Foreskin fibroblast (primary cell): ENCODE measurements around the gene CCDC71L.

- RRBS, result no CpG with 5 or more reads among the region's 9 CpGs
Observed at GRCh38 chr7:106177696-106178200, 65.6 kb upstream of the SYPL1 start.

DNA sequence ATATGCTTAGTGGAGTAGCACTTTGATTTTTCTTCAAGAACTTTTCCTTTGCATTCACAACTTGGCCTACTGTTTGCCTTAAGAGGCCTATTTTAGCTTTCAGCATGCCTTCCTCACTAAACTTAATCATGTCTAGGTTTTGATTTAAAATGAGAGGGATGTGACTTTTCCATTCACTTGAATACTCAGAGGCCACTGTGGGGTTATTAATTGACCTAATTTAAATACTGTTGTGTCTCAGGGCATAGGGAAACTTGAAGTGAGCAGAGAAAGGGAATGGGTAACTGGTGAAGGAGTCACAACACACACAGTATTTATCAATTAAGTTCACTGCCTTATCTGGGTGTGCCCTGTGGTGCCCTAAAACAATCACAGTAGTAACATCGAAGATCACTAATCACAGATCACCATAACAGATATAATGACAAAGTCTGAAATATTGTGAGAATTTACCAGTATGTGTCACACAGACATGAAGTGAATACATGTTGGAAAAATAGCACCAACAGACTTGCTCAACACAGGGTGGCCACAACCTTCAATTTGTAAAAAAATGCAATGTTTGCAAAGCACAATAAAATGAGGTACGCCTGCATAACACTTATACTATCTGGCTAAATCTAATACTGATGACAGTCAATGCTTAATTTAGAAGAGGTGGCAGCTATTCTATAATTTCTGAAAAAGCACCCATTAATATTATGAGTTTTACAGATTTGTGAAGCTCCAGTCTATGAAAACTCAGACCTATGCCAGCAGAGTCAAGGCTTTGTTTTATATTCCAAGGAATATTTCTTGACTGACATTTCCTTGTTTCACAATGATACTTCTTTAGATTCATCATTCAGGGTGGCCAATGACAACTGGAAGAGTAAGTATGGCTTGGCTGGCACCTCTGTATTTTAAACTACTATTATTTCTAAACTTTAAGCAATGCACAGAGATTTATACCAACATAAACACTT, 24.0 kb downstream of the NAMPT start:
- RRBS, result no CpG with 5 or more reads among the region's 2 CpGs

- RRBS, result no CpG with 5 or more reads among the region's 5 CpGs
Observed at GRCh38 chr7:106266511-106267545, 18.0 kb downstream of the NAMPT start.

- RRBS, result no CpG with 5 or more reads among the region's 6 CpGs
Observed at GRCh38 chr7:106270257-106271221, 14.2 kb downstream of the NAMPT start.

DNA sequence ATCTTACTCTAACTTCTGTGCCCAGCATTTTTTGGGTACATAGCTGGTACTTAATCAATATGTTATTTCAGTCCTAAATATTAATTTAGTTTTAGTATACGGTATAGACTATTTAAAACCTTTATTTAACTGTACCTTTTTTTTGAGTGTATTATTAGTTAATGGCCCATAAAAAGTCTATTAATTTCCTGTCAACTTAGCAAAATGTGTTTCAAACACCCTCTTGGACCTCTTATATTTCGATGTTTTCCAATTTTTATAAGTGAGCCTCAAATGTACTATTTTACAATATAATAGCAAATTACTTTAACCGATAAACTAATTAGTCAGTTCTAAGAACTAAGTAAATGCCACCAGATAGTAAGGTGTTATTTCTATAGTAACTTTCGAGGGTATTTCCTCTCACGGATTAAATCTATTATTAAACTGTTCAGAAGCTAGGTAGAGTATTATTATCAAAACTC, 13.3 kb downstream of the NAMPT start:
- RRBS, result no CpG with 5 or more reads among the region's 5 CpGs

- RRBS, result no CpG with 5 or more reads among the region's 10 CpGs
Observed at GRCh38 chr7:106276386-106276923, 8.3 kb downstream of the NAMPT start.

DNA sequence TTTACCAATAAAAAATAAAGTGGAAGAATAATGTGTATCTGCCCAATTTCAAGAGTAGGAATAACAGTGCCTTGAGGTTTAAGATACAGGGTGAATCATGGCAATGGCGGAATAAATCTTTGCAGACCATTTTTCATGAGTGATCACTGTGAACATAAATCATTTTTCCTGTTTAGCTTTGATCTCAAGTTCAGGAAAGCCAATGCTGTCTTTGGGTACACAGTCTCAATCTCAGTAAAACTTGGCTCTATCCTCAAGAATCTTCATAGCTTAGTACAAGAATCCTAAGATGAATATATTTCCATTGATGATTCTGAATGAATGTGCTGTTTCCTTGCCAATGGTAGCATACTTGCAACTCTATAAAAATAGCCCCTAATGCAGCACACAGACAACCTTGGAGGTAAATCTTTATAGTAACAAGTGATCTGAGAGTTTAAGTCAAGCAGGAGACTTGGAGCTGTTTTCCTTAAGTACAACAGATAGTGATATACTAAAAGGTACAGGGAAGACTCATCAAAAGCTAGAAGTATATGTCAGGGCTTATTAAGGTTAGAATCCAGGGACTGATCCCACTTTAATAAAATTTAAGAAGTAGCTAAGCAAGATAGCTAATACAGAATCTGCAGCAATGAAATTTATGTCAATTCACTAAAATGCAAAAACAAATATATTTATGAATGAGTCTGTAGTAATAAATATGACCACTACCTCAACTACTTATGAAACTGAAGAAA, 6.7 kb downstream of the NAMPT start:
- RRBS, result no CpG with 5 or more reads among the region's 1 CpG

DNA sequence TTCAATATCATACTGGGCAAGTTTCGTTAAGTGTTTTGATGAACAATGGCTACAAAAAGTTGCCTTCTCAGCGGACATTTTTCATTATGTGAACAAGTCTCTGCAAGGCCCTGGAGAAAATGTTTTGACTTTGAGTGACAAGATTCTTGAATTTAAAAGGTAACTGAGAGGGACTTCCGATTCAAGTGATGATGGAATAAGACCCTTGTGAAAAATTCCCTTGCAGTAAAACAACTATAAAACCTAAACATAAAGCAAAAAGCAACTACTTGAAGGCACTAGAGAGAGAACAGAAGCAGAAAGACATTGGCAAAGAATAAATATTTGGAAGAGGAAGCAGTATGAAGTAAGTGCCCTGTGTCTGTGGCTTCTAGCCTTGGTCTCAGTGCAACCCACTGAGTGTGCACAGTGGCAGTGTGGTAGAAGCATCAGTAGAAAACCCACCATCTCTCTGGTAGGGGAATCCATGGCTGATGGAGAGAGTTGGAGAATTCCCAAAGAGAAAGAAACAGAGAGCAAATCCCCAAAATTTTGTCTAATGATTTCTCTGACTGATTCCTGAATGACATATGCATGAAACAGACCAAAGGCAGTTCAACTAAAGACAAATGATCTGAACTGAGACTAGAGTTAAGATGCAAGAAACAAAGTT, 62.7 kb upstream of the NAMPT start:
- RRBS, result no CpG with 5 or more reads among the region's 3 CpGs

GRCh38 chr7:106420360-106420730, 135.6 kb upstream of the NAMPT start:
- RRBS, result no CpG with 5 or more reads among the region's 4 CpGs

- RRBS, result no CpG with 5 or more reads among the region's 6 CpGs
Observed at GRCh38 chr7:106421294-106422007, 136.7 kb upstream of the NAMPT start.

DNA sequence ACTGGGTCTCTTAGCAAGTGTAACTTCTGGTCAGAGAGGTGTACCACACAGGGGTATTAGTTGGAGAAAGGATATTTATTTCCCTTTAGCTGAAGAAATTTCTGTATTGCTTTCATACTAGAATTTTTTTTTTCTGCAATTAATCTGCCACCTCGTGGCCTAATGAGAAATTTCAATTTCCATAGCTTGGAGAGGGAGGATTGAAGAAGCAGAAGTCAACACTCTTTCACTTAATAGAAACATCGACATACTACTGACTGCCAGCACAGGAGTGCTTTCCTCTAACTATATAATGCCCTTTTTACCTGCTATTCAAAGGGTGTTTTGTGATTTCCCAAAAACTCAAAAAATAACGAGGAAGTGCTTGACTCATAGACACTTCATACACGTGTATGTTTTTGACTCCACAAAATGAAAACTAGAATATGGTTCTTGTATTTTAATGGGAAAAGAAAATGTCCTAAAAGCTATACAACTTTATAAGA, 177.7 kb upstream of the NAMPT start:
- RRBS, result no CpG with 5 or more reads among the region's 4 CpGs

DNA sequence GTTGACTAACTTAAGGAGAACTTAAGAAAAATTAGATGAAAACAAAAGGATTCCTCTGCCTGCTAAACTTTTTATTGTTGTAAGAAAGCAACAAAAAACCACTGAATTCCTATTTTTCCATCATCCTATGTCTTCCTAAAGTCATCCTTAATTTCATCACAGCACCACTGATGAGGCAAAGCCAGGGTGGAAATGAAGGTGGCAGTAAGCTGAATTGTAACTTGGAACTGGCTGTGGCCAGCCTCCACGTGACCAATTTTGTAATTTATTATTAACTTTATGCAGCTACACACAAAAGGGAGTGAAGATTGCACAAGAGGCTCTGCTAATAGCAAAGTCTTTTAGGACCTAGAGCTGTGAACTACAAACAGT, 176.5 kb downstream of the CCDC71L start:
- RRBS, result no CpG with 5 or more reads among the region's 1 CpG

DNA sequence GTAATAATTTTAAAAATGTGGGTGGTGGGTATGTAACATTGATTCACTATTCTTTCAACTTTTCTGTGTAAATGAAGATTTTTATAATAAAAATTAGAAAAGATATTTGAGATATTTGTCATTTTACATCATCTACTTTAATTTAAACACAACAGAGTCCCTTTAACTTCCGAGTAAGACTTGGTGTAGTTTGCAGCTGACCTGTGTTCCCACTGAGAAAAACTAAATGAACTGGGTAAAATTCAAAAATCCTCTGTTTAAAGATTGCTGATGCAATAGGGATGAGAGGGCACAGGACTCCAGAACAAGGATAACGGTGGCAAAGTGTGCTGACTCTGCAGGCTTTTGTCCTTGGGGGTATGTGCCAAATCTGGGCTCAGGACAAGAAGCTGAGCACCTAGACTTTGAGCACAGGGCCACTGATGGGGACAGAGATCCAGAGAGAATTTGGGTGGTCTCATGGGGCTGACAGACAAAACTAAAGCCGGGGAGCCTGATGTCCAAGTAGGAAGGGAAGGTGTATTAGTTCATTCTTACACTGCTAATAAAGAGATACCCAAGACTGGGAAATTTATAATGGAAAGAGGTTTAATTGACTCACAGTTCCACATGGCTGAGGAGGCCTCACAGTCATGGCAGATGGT, 156.7 kb downstream of the CCDC71L start:
- RRBS, result no CpG with 5 or more reads among the region's 3 CpGs

DNA sequence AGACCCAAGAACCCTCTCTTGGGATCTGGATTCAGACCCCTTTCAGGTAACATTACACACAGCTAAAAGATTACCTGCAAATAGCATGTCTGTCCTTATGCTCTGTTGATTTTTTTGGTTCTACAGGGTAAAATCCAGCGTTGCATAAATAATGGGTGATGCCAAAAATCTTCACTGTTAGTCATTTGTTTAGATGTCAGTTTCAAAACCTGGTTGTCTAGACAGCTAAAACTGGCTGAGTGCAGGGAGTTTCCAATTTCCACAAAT, 20.6 kb downstream of the CCDC71L start:
- RRBS, result no CpG with 5 or more reads among the region's 1 CpG

DNA sequence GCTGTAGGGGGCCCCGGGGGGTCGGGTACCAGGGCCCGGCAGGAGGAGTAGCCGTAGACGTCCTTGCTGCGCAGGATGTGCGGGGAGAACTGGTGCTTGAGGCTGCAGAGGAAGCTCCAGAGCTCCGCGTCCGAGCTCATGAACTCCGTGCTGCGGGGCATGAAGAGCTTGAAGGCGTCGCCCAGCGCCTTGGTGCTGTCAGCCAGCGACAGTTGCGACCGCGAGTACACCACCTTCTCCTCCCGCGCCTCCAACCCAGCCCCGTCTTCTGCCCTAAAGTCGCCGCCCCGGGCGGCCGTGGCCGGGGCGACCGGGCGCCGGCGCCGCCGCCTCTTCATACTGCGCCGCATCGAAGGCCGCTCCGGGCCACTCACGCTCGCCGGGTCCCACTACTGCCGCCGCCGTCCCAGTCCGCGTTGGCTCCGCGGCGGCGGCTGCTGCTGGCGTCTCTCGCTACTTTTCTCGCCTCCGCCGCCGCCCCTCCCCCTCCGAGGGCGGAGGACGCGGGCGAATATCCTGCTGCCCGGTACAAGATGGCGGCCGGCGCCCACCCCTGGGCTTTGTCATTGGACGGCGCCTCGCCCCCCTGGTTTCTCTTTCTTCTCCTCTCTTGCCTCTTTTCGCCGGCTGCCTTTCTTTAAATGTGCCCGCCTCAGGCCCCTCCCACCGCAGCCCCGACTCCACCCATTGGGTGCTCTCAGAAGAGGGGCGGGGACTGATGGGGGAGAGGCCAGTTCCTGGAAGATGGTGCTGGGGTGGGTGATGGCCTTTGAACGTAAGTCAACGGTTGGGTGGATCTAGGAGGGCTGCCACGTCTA, at the start of gene CCDC71L:
Gene CCDC71L (minus strand): TSS at position 612 of the 818 bp plus-strand sequence.
- RRBS, result 2% methylated on average over 15 of the region's 79 CpGs

DNA sequence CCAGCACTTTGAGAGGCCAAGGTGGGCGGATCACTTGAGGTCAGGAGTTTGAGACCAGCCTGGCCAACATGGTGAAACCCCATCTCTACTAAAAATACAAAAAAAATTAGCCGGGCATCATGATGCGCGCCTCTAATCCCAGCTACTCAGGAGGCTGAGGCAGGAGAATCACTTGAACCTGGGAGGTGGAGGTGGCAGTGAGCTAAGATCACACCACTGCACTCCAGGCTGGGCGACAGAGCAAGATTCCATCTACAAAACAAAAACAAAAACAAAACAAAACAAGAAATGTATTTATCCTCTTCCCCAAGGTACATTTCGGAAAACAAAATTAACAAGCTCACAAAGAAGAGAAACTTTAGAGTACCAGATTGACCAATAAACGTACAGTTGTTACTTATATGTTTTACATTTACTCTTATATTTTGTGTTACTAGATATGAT, 16.5 kb downstream of the PIK3CG start:
- RRBS, result no CpG with 5 or more reads among the region's 7 CpGs

- RRBS, result no CpG with 5 or more reads among the region's 3 CpGs
Observed at GRCh38 chr7:107182428-107182731, 13.6 kb downstream of the HBP1 start.

- RRBS, result no CpG with 5 or more reads among the region's 3 CpGs
Observed at GRCh38 chr7:107479389-107479758, 9.5 kb downstream of the GPR22 start.

- RRBS, result no CpG with 5 or more reads among the region's 1 CpG
Observed at GRCh38 chr7:107557896-107558154, 5.9 kb downstream of the COG5 start.

- RRBS, result no CpG with 5 or more reads among the region's 11 CpGs
Observed at GRCh38 chr7:107758171-107758990, 14.4 kb downstream of the CBLL1 start.